Right common carotid artery plus branches (tissue), 1 donor: ENCODE results near the genes OR51S1, OR52A5, OR52A1, OR51B5, OR52N2, APBB1, DNHD1 and ZNF215.

GRCh38 chr11:4849119-4849410, at the start of gene OR51S1:
Gene OR51S1, minus strand, starts transcription at chr11:4849208.
- PRO-cap = no peak

DNA sequence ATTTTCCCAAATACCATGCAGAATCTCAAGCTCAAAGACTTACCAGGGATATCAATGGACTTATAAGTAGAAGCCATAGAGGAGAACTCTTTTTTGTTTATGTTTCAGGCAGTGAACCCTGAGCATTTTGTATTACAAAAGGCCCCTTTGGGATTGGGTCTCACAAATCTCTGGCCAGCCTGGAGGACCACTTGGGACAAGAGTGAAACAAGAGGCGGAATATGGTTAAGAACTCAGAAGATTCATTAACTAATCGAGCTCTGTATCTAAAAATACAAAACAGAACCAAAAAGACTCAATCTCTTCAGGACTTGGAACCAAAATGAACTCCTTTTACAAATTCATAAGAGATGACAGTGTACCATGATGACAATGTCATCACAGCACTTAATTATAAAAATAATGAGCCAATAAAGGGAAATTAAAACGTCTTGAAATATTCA, at the start of gene OR52A5:
TSS of gene OR52A5 (minus strand) at position 89 of the 443 bp plus-strand sequence.
- PRO-cap = no peak

GRCh38 chr11:5154498-5155082, at the start of gene OR52A1:
Gene OR52A1, minus strand, starts transcription at chr11:5154757.
- PRO-cap = no peak

DNA sequence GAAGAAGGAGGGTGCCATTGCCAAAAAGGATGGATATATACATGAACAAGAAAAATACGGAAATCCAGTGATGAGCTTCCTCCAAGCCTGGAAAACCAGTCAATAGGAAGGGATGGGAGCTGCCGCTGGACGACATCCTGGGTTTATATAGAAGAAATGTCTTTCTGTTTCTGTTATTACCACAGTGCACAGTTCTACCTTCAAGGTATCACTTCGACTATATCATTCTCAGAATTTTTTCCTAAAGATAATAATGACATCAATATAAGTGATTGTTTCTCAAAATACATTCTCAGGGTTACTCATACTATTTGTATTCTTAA, at the start of gene OR51B5:
TSS of gene OR51B5 (minus strand) at position 136 of the 323 bp plus-strand sequence.
- PRO-cap = no peak

- PRO-cap = no peak
Measured at GRCh38 chr11:5700245-5700870, 10.8 kb downstream of the TRIM22 start.

GRCh38 chr11:5808298-5809061, at the start of gene OR52N2:
Gene OR52N2, plus strand, starts transcription at chr11:5808924.
- PRO-cap = no peak

- PRO-cap = bidirectional peak, plus-strand start at chr11:6419190, minus-strand start at chr11:6419094
Measured at GRCh38 chr11:6418071-6419329, at the start of gene APBB1. Gene APBB1, minus strand, starts transcription at chr11:6419094.

GRCh38 chr11:6496883-6497788, at the start of gene DNHD1:
Gene DNHD1, plus strand, starts transcription at chr11:6497280.
- PRO-cap = bidirectional peak, plus-strand start at chr11:6497296, minus-strand start at chr11:6497193

- PRO-cap = bidirectional peak, plus-strand start at chr11:6609008, minus-strand start at chr11:6608846
Measured at GRCh38 chr11:6608785-6609298, 3.2 kb downstream of the TAF10 start.

GRCh38 chr11:6654612-6655672, 667 bp downstream of the DCHS1 start:
- PRO-cap = unidirectional peak, plus-strand start at chr11:6655109; unidirectional peak, plus-strand start at chr11:6655275; unidirectional peak, plus-strand start at chr11:6655506

DNA sequence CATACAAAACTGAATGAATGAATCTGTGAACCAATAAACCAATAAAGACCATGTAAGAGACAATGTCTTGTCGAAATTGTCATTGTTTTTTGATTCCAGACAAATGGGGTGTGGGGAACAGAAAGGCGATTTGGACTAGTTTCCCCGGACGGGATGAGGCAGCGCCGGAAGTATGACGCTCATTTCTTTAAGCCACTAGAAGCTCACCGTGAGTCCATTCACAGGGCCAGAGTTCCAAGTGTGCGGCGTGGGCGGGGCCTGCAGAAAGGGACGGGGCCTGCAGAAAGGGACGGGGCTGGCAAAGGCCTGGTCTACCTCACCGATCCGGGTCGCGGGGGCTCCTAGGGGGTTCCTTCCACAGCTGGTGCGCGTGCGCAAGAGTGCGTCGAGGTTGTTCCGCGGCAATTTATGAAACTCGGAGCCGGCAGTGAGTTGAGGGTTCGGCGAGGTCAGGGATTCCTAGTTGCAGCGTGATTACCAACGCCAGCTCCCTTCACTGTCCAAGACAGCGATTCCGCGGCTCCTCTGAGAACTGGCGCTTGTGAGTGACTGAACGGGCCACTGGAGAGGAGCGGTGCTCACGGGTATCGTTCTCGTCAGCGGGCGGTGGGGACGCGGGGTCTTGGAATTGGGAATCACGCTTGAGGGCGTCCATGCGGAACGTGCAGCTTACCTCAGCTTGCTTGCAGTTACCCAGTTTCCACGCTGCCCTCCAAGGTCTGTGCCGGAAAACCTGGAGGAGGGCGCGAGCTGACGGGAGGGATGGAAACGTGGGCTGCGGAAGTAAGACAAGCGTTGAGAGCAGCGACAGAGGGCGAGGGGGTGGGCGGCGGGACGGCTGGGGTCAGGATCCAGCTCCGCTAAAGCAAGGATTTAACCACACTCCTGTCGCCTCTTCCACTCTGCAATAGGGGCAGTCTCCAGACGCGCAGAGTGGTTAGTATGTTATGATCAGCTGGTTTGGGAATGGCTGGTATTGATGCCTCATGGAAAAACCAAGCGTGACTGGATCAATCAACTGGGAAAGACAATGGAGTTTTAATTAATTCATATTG, at the start of gene ZNF215:
TSS of gene ZNF215 (plus strand) at position 282 of the 1,055 bp plus-strand sequence.
- PRO-cap = bidirectional peak, plus-strand start at position 282 of the sequence, minus-strand start at position 142 of the sequence

DNA sequence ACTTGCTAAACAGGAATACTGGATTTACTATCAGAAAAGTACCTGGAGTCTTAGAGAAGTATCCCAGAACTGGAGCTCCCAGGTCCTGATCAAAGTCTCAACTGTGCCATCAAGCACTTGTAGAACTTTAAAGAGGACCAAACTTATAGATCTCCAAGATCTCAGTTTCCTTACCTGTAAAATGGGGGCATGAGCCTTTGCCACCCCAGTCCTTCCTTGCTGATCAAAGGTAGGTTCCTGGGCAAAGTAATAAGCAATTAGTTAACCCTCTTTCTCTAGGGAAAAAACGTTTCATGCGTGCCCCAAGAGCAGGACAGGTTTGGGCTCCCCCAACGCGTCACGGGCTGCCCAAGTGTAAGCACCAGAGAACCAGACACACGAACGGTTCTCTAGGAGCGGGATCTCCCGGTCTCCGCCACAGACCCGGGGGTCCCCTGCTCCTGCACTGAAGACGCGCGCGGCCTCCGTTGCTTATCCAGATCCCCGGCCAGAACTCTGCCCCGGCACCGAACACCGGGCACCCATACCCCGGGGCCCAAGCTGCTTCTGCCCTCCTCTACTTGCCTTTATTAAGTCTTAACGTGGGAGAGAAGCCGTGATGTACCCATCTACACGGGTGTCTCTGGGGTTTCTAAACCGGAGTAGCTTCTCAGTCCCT, 508 bp downstream of the ZNF214 start:
- PRO-cap = no peak

DNA sequence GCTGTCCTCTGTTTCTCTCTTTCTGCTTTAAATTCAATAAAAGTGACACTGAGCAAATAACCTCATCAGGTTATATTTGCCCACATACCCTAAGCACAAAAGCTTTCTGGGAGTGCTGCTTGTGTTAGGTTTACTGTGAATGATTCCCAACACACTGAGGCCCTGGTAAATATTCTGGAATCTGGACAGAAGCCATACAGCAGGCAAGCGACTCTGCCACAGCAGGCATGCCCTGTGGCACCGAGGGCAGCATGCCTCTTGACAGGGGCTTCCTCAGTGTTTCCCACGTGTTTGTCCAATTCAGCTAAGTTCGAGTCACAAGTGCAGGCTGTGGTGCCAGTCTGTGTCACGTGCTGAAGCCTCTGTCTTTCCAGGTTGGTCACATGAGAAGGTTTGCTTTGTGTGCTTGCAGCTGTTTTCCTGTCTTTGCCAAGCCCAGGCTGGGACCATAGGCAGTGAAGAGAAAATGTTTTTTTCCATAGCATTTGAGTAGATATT, 2.5 kb upstream of the PPFIBP2 start:
- PRO-cap = no peak

DNA sequence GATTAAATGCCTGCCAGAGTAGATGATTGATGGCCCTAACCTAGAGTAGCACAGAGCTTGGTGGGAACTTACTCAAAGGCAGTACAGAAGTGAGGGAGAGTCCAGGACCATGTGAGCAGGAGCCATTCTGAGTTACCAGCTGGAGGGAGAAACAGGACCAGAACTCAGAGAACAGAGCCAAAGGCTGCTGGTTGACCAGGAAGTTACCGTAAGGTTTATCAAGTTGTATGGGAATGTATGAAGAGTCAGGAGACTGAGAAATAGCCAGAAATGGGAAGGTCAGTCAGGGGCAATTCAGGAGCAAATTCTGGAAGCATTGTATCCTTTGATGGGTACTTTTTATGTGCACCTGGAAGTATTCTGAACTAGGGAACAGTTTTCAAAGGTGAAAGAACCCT, 68.6 kb downstream of the CYB5R2 start:
- PRO-cap = no peak

DNA sequence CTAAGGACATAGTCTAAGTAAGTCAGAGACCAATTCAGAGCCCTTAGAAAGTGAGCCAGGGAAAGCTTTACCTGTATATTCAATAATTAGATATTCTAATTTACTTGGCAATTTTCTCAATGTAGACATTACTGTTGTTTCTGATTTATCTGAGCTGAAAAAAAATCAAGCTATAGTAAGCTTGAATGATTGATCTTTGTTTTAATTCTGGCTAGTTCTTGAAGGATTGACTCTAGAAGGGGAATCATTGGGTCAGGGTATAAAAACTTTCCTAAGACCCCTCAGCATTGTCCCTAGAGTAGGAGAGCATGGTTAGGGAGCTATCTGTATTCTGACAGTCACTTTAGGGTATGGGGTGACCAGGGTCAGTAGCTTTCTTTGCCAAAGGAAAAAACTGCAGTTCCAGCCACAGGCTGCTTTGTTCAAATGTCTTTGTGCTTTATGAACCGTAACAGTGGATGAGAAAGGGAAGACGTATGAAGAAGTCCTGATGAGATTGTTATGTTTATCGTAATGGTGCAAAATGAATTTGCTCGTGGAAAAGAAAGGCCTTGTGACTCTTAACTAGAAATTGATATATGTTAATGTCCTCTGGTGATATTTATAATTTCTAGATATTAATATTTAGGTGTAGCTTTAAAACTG, 30.1 kb downstream of the CYB5R2 start:
- PRO-cap = no peak

GRCh38 chr11:7896569-7896893, 34.5 kb downstream of the OR10A6 start:
- PRO-cap = no peak

DNA sequence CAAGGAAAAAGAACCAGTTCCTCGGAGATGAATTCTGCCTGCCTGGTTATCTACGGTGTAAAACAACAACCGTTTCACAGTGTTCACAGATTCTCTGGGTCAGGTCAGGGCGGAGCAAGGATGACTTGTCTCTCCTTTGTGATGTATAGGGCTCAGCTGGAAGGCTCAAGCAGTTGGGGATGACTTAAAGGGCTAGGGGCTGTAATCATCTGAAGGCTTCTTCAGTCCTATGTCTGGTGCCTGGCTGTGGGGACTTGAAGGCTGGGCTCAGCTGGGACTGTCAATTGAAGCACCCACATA, 29.2 kb downstream of the EIF3F start:
- PRO-cap = no peak

DNA sequence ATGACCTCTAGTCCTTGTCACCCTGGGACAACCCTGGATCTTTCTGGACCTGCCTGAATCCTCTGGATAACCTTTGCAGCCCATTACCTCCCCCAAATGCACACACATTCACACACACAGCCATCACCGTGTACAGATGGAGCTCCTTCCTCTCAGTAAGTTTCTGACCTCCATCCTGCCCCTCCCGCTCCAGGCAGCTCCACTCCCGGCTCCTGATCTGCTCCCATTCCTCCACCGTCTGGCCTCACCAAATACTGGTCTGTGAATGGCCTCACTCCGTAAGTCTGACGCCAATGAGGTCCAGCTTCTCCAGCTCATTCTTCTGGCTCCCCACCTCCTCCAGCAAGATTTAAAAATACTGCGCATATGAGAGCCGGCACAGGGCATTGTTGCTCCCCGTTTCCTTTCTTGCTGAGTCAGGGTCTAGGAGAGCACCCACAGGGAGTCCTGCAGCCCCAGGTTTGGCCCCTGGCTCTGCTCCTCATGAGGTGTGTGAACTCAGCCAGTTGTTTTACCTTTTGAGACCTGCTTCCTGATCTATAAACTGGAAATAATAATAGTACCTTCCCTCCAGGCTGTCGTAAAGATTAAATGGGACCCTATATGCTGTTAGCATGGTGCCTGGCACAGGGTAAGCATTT, 14.0 kb upstream of the TUB start:
- PRO-cap = bidirectional peak, plus-strand start at position 365 of the sequence, minus-strand start at position 240 of the sequence

GRCh38 chr11:8364958-8365174, 101.2 kb upstream of the LMO1 start:
- PRO-cap = unidirectional peak, minus-strand start at chr11:8365057

DNA sequence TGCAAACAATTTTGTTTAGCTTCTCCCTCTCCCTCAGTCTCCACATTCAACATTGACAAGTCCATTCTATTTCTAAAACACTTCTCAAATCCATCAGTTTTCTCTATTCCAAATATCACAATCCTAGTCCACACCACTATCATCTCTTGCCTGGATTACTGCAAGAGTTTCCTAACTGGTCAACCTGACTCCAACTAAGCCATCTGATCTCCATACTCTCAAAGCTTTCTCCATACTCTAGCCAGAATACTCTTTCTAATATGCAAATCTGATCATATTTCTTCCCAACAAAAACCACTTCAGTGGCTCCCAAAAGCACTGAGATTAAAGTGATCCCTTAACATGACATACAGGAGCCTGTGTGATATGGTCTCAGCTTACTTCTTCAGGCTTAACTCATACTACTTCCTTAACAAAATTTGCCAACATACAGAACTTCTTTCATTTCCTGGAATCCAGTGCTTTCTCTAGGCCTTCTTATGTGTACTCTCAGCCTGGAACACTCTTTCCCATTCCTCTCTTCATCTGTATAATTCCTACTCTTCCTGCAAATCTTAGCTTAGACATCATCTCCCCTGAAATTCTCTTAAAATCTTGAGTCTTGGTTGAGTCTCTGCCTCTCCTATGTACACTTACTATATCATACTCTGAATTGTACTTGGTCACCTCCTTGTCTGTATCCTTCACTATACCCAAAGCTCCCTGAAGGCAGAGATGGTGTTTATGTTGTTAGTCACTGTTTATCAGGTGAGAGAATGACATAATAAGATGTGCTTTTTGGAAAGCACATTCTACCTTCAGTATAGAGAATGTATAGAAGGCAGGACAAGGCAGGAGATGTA, 107.9 kb downstream of the STK33 start:
- PRO-cap = no peak